HTR-8/SVneo (cell line): Measurements from ENCODE around the gene JUNB.

- RRBS: no CpG with 5 or more reads among the region's 3 CpGs
Measured at GRCh38 chr19:11968492-11969021, 3.7 kb downstream of the ZNF763 start.

- RRBS: no CpG with 5 or more reads among the region's 4 CpGs
Measured at GRCh38 chr19:12524292-12524912, 26.9 kb downstream of the ZNF564 start.

DNA sequence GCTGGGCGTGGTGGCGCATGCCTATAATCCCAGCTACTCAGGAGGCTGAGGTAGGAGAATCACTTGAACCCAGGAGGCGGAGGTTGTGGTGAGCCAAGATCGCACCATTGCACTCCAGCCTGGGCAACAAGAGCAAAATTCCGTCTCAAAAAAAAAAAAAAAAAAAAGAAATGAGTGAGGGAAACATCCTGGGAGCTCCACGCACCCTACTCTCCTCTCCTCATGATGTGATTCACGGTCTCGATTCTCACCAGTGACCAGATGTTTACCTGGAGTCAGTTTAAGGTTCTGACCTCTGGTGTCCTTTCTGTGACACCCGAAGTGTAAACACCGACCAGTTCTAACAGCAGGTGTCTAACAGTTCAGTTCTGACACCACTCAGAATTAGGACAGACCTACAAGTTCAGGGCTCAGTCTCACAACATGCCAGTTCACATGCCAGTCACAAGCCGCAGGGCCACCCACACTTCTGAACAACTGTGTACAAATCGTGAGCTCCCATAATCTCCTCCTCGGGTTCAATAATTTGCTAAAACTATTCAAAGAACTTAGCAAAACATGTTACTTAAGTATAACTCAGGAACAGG is 6.1 kb downstream of the ZNF564 start:
- RRBS: no CpG with 5 or more reads among the region's 13 CpGs

- RRBS: no CpG with 5 or more reads among the region's 2 CpGs
Measured at GRCh38 chr19:12616187-12616387, 5.4 kb downstream of the ZNF791 start.

DNA sequence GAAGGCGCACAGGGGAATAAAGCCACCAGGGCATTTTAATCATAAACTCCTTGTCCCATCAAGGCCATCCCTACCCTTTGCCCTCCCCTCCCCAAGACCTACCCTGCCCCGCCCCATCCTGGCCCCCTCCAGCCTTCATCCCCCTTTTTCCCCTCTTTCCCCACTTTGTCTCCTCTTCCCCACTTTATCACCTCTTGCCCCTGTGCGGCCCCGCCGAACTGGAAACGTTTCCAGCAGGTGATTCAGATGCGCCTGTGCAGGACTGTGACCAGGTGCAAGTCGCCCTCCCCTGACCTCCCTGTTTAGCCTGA is 25.8 kb downstream of the ZNF791 start:
- RRBS: no CpG with 5 or more reads among the region's 8 CpGs

DNA sequence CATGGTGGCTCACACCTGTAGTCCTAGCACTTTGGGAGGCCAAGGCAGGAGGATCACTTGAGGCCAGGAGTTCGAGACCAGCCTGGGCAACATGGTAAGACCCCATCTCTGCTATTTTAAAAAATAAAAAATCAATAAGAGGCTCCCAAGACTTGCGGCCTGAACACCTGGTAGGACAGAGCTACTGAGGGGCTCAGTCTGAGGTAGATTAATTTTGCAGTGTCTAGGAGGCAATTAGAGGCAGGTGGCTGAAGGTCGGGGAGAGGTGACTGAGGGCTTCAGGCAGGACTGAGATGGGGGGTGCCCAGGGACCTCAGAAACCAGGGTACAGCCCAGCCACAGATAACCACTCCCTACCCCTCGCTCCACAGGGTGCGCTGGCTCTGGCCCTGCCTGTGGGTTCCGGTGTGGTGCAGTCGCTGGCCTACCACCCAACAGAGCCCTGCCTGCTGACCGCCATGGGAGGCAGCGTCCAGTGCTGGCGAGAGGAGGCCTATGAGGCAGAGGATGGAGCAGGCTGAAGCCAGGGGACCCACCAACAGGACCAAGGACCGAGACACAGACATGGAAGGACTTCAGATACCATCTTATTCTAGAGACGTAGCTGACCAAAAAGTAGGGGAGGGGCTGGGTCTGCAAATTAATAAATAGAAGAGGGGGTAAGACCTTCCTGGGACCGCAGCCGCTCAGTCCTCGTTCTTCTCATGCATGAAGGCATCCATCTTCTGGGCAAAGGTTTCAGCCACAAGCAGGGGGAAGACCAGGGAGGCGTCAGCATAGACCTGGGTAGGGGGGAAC is 6.1 kb upstream of the WDR83OS start:
- RRBS: no CpG with 5 or more reads among the region's 16 CpGs

DNA sequence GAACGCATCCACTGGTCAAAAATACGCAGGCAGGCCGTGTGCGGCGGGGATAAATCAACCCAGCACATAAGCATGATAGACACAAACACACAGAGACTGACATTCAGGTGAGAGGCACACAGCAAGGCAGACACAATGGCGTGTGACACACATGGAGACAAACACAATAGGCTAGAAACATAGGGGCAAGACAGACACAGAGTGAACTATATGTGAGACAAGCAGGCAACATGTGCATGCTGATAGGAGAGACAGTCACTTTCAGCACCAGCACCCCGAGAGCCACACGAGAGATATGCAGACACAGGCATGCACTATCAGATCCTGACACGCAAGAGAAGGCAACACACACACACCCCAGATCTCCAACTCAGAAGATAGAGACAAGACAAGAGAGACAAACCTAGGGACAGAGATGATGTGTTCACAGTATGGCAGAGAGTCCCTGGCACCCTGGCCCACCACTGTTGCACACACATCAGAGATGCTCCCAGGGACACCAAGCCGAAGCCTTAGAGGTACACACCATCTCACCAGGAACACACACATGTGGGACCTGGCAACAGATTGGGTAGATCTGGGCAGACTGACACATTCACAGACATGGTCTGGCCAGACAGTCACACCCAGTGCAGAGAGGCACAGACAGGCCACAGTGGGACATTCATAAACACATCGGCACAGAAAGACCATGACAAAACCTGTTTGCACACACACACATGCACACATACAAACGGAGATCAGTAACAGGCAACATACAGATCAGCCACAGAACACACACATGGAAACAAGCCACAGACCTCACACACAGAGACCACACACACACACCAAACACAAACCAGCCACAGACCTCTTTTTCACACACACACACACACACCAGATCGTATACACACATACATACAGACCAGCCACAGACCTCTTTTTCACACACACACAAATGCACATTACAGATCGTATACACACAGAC is 6.6 kb upstream of the JUNB start:
- RRBS: no CpG with 5 or more reads among the region's 14 CpGs

- RRBS: 1% methylated on average over 10 of the region's 34 CpGs
Measured at GRCh38 chr19:12791165-12791581, at the start of gene JUNB. JUNB (plus strand) TSS chr19:12791486.

GRCh38 chr19:12835184-12835713 is 870 bp upstream of the RTBDN start:
- RRBS: 100% methylated on average over 2 of the region's 33 CpGs

DNA sequence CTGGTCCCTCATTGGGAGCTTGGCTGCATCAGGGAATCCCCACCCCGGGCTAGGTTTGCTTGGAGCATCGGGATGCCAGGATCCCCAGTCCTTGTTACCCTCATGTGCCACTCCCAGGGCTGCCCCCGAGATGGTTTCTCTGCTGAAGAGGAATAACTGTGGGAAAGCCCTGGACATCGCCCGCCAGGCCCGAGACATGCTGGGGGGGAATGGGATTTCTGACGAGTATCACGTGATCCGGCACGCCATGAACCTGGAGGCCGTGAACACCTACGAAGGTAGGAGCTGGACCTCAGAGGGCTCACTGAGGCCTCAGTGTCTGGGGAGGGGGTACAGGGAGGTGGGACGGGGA is 6.6 kb downstream of the GCDH start:
- RRBS: no CpG with 5 or more reads among the region's 13 CpGs

DNA sequence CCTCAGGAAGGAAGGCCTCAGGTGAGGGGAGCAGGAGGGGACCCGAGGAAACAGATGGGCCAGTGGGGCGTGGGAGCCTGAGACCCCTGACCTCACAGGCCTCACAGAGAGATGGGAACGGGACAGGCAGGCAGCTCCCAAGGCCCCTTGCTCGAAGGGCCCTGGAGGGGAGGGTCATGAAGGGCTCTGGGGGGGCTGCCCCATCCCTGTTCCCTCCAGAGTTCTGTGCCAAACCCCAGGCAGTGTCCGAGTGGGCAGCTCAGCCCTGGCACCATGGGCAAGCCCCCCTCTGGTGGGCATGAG is 5.6 kb downstream of the DAND5 start:
- RRBS: no CpG with 5 or more reads among the region's 5 CpGs

- RRBS: no CpG with 5 or more reads among the region's 7 CpGs
Measured at GRCh38 chr19:13014548-13015006, 19.3 kb downstream of the NFIX start.

DNA sequence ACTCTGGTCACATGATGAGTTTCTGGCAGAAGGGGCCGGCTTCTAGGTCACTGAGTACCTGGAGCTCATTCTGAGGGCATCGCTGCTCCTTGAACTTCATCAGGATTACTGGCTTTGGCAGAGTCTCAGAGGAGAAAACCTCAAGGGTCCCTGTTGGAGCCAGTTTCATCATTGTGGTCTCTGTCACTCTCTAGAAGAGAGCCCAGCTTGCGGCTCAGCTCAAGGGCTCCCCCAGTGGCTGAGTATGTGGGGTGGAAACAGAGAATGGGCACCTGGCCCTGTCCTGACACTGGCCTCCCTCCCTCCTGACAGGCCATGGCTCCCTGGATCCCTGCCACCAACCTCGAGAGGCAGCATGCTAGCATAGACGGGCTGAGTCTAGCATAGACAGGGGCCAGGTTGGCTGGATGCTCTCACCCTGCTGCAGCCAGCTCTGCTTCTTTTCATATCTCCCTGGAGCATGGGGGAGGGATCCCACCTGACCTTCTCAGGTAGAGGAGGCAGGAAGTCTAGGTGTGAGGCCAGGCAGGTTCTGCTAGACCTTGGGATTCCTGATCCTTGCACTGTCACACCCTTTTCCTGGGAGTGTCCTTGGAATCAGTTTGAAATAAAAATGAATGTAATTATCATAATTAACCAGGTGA is 38.9 kb downstream of the NFIX start:
- RRBS: no CpG with 5 or more reads among the region's 5 CpGs

- RRBS: 93% methylated on average over 4 of the region's 19 CpGs
Measured at GRCh38 chr19:13069421-13070369, 33.0 kb downstream of the LYL1 start.

DNA sequence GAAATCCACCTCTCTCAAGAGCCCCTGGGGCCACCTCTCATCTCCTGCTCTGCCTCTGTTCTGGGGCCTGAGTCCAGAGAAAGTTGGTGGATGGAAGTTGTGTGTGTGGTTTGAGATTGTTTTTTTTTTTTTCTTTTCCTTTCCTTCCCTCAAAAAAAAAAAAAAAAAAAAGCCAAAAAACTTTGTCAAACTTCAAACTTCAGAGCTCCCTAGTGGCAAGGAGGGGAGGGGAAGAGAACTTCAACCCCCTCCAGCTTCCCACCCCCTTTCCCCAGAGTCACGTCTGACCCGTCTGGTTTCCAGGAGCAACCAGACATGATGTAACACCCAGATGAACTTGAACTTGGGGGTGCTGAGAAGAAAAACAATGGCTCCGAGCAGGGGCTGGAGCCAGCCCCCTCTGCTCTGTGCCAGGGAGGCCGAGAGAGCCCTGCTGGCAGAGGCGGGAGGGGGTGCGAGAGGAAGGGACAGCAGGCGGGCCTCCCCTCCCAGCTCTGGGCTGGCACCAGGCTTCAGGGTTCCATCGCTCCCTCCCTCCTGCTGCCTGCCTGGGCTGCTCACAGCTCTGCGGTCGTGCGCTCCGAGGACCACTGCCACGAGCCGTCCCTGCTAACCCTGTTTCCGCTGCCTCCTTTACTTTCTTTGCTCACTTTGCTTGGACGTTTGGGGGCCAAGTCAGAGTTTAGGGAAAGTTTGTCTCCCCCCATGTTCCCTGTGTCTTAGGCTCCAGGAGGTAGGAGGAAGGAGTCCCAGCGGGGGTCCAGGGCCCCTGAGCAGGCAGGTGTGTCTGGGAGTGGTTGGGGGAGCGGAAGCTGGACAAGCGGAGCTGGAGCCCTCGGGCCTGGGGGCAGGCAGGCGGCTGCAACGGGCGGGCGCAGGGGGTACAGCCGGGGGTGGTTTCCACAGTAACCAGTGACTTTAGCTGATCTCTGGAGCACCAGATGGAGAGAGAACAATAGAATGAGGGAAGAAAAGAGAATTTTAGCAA is 11.1 kb downstream of the LYL1 start:
- RRBS: no CpG with 5 or more reads among the region's 25 CpGs

DNA sequence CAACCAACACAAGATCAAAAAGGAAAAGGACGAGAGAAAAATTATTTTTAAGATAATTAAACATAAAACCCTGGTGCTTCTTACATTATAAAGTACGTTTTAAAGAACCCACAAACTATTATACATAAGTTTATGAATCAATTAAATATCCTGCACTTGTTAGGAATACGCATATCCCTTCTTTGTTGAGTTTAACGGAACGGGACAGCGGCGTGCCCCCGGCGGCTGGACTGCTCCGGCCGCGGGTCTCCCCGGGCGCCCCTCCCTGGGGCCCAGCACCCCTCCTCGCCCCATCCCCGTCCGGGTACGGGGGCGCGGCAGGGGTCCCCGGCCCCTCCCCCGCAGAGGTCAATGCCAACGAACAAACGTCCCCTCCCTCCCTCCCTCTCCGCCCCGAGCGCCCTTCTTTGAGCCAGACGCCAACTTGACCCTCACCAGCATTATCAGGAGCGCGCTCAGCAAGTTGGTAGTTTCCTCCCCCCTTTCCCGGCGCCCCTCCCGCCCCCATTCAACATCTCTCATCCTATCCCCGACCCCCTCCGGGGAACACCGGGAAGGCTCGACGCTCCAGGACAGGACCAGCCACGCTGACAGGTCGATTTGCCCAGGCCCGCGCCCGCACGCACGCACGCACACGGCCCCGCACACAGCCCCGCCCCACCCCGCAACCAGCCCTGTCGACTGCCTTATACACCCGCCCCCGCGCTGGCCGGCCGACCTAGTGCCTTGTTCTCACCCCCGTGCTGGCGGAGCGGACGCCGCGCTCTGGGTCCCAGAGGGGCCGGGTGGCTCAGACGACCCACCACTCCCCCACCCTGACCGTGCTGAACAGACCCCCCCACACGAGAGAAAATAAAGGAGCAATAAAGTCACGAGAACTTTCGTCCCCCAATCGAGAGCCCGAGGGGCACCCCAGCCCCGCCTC is 5.1 kb downstream of the LYL1 start:
- RRBS: 98% methylated on average over 10 of the region's 71 CpGs

DNA sequence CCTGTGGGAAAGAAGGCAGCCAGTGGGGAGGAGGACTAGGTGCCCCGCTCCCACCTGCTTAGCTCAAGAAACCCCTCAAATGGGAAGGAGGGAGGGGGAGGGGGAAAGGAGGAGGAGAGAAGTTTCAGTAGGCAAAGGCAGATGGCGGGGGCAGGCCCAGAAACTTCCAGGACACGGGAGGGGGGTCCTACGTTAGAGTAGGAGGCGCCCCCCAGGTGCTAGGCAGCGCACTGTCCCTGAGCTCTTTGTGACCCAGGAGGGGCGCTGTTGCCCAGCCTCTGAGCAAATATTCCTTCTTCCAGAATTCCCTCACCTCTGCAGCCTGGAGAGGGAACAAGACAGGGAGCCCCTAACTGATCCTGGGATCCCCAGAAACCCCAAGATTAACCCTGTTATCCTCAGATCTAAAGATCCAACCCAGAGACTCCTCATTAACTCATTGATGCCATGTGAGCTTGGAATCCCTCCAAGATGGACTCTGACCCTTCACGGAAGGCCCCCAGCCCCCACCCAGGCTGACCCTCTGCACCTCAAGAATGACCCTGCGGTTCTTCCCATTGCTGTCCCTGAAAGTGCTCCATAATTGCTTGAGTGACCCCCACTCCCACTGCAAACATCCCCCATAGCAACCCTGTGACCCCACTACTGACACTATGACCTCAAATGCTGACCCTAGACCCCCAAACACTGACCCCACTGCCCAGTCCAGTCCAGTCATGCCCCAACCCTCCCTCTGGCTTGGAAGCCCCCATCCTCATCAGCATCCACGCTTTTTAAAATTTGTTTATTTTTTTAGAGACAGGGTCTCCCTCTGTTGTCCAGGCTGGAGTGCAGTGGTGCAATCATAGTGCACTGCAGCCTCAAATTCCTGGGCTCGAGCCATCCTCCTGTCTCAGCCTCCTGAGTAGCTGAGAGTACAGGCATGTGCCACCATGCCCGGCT is 1.2 kb downstream of the LYL1 start:
- RRBS: no CpG with 5 or more reads among the region's 12 CpGs

DNA sequence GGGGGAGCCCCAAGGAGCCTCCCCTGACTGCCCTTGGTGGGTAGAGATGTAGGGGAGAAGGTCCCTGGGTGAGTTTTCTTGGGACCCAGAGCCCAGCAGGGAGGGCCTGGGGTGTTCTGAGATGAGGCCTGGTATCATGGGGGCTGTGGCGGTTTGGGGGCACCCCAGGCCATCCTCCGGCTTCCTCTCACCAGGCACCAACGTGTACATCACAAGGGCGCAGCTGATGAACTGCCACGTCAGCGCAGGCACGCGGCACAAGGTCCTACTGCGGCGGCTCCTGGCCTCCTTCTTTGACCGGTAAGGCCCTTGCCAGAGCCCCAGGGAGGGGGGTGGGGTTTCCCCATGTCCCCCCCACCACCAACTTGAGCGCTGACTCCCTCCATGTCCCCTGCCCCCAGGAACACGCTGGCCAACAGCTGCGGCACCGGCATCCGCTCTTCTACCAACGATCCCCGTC is 13.1 kb downstream of the STX10 start:
- RRBS: 97% methylated on average over 11 of the region's 18 CpGs

- RRBS: 0% methylated on average over 1 of the region's 12 CpGs
Measured at GRCh38 chr19:13152986-13153154, 2.7 kb downstream of the IER2 start.

- RRBS: 2% methylated on average over 28 of the region's 60 CpGs
Measured at GRCh38 chr19:13153812-13154717, 3.9 kb downstream of the IER2 start.